NT2/D1 (cell line): ENCODE measurements around the genes COL15A1, CAVIN4 and OR13F1.

DNA sequence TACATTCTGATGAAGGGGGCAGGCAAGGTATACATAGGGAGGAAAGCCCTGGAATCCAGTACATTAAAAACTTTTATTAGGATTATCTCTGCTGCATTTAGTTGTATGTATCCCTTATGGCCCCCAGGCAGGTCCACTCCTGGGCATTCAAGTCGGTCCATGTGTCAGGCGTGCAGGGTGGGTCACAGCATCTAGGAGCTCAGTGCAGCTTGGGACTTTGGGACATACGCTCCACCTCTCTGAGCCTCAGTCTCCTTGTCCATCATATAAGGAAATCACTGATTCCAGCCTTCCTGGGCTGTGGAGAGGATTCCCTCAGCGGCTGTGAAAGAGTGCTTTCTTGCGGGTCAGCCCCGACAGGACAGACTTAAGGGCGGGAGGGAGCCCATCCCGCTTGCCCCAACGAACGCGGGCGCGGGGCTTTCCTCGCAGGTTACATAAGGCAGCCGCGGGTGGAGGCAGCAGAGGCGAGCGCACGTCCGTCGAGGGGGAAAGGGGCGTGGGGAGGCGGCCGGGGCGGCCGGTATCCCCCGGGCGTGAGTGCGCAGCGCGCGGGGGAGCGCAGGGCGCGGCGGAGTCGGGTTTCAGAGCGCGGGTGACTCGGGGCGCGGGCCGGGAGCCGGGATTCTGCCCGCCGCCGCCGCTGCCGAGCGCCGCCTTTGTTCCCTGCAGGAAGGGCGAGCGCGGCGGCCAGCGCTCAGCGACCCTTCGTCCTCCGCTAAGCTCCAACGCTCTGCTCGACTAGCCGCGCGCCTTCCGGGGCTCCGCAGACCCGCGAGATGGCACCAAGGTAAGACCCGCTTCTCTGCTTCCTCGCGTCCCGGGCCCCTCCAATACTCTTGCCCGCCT, at the start of gene COL15A1:
TSS of gene COL15A1 (plus strand) at position 625 of the 849 bp plus-strand sequence.
- RRBS, 2 experiments = under 1 to 1% methylated on average over 15 to 21 of the region's 73 CpGs

GRCh38 chr9:98975427-98975929, 31.8 kb downstream of the COL15A1 start:
- RRBS, 2 experiments = no CpG with 5 or more reads among the region's 7 CpGs

DNA sequence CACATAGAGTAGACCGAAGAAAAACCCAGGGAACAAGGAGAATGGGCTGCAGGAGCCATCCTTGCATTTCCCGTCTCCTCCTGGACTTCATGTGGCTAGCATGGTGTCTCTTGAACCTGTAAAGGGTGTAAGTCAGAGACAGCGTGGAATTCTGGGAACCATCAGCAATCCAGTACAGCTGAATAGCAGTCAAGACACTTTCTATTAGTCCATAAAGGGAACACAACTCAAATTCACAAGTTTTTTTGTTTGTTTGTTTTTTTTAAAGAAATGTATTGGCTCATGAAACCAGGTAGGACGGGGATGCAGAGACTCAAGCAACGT, 32.3 kb upstream of the TGFBR1 start:
- RRBS, 2 experiments = no CpG with 5 or more reads among the region's 5 CpGs

DNA sequence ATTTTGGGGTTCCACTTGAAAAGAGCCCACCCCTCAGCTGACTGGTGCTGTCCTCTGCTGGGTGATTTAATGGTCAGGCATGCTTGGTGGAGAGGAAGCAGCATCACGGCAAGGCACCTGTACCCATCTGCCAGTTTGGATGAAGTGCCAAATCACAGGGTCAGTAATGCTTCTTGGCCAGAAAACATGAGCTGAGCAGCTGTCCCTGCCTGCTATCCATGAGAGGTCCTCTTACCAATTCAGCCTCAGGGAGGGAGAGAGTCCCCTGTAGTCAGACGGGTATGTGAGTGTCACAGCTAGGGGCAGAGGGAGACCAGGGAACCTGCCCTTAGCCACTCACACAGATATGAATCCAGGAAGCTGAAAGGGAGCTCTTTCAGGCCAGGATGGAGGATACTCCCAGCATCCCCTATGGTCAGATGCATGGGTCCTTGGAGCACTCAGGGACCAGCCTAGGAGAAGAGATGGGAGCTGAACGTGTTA, 138.0 kb downstream of the SEC61B start:
- RRBS, 2 experiments = no CpG with 5 or more reads among the region's 3 CpGs

- RRBS, 2 experiments = no CpG with 5 or more reads among the region's 10 CpGs
These were observed 139.8 kb downstream of the SEC61B start for GRCh38 chr9:99361783-99362303.

- RRBS, 2 experiments = no CpG with 5 or more reads among the region's 1 CpG
These were observed 230.8 kb upstream of the NR4A3 start for GRCh38 chr9:99590767-99591402.

GRCh38 chr9:99824553-99825148, 3.0 kb downstream of the NR4A3 start:
- RRBS, 2 experiments = 1 to 3% methylated on average over 4 to 10 of the region's 40 CpGs

DNA sequence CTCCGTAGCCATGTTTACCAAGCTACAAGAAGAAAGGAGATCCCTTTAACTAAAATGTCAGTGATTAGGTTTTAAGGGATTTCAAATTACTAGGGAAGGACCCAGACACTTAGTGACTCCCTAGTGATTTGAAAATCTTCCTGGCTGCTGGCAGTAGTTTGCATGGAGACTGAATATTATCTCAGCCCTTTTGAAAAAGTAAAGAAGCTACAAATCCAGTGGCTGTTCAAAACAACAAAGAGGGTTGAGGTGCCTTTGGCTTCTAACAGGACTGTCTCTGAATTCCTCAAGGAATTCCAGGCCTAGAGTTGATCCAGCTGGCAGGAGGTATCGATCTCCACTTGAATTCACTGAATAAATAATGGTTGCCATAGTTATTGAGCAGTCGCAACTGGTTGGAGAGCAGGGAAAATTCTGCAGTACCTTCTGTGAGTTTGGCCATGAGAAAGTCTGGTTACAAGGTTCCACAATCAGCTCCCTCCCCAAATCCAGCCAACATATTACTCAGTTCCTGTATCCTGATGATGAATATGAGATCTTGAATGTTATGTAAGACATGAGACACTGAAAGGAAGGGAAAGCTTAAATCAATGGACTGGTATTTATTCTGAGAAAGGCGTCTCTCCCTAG, 37.7 kb downstream of the NR4A3 start:
- RRBS, 2 experiments = no CpG with 5 or more reads among the region's 4 CpGs

GRCh38 chr9:100141495-100142307, 42.7 kb downstream of the INVS start:
- RRBS, 2 experiments = no CpG with 5 or more reads among the region's 19 CpGs

DNA sequence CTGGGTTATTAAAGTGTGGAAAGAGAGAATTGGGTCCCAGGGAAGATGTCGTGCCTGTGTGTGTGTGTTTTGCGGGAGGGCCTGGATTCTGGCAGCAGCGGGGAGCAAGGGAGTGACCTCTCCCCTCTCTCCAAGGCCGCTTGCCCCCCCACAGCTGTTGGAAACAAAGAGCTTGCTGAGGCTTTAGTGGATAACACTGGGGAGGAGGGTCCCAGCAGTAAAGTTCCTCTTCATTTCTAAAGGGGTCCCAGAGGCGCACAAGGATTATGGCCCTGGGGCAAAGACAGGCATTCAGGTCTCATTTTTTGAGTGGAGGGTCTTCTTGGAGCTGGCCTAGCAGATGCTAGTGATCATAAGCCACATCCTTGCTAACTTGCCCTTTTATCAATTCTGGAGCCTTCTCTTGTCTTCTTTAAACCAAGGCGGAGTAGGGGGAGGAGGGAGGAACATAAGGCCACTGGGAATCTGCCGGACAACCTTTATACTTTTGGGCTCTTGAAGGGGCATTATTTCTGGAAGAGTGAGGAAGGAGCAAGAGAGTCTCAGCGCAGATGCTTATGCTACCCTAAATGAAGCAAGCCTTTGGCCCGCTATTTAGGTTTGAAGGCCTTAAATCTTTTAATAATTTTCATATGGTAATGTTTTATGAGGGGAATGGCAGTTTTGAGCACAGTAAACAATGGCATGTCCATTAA, 1.9 kb downstream of the TMEFF1 start:
- RRBS, 2 experiments = no CpG with 5 or more reads among the region's 9 CpGs

DNA sequence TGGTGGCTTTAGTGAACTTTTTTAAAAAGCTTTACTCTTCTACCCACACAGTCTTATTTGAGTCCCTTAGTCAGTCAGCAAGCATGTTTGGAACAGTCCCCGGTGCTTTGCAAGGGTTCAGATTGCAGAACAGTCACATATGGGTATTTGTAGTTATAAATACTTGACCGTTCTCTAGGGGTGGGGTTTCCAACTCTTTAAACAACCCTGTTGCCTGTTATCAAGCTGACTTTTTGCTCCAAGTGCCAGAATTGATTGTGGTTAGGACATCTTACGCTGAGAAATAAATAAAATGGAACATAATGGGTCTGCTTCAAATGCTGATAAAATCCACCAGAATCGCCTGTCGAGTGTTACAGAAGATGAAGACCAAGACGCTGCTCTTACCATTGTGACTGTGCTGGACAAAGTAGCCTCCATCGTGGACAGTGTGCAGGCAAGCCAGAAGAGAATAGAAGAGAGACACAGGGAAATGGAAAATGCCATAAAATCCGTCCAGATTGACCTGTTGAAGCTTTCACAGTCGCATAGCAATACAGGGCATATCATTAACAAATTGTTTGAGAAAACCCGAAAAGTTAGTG, at the start of gene CAVIN4:
TSS of gene CAVIN4 (plus strand) at position 228 of the 584 bp plus-strand sequence.
- RRBS, 2 experiments = no CpG with 5 or more reads among the region's 10 CpGs

GRCh38 chr9:101383353-101383903, 1.4 kb downstream of the BAAT start:
- RRBS, 2 experiments = no CpG with 5 or more reads among the region's 2 CpGs

DNA sequence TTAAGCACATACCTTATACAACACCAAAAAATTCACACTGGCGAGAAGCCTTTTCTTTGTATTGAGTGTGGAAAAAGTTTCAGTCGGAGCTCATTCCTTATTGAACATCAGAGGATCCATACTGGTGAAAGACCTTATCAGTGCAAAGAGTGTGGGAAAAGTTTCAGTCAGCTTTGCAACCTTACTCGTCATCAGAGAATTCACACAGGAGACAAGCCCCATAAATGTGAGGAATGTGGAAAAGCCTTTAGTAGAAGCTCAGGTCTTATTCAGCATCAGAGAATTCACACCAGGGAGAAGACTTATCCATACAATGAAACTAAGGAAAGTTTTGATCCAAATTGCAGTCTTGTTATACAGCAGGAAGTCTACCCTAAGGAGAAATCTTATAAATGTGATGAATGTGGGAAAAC, 10.1 kb downstream of the ZNF189 start:
- RRBS, 2 experiments = no CpG with 5 or more reads among the region's 3 CpGs

DNA sequence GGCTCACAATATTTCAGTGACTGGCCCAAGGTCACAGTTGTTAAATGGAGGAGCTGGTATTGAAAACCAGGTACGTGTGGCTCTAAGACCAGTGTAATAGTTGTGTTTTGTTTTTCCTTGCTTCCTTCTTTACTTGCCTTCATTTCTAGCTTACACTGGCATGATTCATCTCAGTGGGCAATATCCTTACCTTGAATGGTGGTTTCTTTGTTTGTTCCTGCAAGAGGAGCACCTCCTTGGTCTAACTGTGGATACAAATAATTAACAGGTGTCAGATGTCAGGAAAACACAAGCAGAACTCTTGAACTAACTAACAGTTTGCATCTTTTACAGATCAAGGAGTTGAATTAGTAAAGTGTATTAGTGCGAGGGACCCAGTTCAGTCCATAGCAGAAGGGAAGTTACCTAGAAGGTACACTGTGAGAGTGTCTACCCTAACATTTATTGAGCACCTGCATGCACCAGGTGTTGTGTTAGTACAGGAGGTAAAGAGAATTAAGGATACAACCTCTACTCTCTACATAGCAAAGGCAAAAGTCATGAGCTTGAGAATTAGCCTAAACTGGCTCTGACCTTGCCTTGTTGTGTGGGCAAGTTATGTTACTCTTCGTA, 7.2 kb downstream of the ALDOB start:
- RRBS, 2 experiments = no CpG with 5 or more reads among the region's 3 CpGs

DNA sequence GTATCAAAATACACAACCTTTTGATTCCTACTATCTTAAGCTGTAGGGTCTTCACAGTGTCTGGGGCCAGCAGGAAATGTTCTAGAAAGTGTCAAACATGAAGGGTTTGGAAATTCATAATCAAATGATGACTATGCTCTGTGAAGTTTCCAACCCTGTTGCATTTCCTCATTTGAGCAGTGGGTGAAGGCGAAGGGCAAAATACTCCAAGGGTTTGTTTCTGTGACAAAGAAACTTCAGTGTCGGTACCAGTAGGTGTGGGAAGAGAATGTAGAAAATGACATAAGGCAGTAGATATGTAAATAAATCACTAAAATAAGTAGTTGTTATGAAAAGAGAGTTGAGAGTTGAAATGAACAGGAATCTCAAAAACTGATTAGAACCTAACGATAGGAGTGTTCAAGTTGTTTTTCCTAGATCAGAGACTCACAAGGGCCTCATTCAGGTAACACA, 542 bp downstream of the ALDOB start:
- RRBS, 2 experiments = no CpG with 5 or more reads among the region's 3 CpGs

DNA sequence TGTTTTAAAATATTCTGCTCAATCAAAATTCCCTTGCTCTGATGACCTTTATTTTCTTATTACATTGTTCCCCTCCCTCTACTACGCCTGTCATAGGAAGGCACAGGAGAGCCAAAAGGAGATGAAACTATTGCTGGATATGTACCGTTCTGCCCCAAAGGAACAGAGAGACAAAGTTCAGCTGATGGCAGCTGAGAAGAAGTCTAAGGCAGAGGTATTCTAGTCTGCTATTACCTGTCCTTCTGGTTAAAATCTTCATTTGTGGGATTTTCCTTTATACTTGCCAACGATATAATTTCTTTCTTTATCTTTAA, 20.2 kb downstream of the RNF20 start:
- RRBS, 2 experiments = no CpG with 5 or more reads among the region's 3 CpGs

DNA sequence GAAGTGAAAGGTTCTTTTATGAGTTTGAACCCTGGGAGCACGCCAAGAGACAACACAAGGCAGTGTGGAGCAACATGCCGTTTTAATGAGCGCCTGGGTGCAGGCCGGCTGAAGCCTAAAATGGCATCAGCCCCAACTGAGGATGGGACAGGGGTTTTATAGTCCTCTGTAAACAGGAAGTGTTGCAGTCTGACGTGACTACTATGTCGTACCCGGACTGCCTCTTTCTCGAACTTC, 193.7 kb downstream of the CYLC2 start:
- RRBS, 2 experiments = no CpG with 5 or more reads among the region's 8 CpGs

- RRBS, 2 experiments = no CpG with 5 or more reads among the region's 1 CpG
These were observed 30.6 kb downstream of the SMC2 start for GRCh38 chr9:104124653-104125175.

GRCh38 chr9:104503914-104504343, at the start of gene OR13F1:
Gene OR13F1, plus strand, starts transcription at chr9:104504263.
- RRBS, 2 experiments = no CpG with 5 or more reads among the region's 4 CpGs